LUHMES (cell line): Measurements from ENCODE around the gene CES5A.

- PRO-cap: unidirectional peak, plus-strand start at chr16:53054494
Measured at GRCh38 chr16:53054169-53054657, 578 bp upstream of the CHD9 start.

DNA sequence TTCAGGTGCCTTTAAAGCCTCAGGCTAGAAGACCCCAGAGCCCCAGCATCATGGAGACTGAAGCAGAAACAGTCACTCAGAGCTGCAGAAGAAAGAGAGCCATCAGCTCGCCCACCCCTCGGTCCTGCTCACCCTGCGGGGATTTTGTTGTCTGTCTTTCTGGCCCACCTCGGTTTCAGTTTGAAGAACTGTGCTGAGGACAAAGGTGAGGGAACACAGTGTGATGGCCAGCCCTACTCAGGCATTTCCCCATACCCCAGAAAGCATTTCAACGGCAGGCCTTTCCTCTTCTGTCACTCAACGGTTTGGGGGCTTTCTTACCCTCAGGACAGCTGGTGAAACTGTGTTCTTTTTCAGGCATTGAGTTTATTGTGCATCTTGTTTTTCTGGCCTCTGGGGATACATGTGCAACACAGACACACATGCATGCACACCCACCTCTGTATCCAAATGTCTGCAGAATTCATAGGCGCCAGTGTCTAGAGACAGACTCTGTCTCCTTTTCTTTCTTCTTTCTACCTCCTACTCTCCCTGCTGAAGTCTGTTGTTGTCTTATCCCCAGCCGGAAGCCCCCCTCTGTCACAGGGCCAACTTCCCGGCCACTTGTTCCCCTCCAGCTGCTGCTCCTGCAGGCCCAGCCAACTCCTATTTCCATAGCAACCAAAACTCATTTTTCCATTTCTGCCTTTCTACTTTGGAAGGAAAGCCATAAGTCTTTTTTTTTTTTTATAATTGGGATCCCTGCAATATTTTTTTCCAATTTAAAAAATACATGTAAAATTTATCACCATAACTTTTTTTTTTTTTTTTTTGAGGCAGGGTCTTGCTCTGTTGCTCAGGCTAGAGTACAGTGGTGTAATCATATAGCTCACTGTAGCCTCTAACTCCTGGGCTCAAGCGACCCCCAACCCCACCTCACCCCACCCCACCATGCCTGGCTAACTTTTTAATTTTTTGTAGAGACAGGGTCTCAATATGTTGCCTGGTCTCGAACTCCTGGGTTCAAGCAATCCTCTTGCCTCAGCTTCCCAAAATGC lies 17.1 kb downstream of the CHD9 start:
- PRO-cap: no peak

DNA sequence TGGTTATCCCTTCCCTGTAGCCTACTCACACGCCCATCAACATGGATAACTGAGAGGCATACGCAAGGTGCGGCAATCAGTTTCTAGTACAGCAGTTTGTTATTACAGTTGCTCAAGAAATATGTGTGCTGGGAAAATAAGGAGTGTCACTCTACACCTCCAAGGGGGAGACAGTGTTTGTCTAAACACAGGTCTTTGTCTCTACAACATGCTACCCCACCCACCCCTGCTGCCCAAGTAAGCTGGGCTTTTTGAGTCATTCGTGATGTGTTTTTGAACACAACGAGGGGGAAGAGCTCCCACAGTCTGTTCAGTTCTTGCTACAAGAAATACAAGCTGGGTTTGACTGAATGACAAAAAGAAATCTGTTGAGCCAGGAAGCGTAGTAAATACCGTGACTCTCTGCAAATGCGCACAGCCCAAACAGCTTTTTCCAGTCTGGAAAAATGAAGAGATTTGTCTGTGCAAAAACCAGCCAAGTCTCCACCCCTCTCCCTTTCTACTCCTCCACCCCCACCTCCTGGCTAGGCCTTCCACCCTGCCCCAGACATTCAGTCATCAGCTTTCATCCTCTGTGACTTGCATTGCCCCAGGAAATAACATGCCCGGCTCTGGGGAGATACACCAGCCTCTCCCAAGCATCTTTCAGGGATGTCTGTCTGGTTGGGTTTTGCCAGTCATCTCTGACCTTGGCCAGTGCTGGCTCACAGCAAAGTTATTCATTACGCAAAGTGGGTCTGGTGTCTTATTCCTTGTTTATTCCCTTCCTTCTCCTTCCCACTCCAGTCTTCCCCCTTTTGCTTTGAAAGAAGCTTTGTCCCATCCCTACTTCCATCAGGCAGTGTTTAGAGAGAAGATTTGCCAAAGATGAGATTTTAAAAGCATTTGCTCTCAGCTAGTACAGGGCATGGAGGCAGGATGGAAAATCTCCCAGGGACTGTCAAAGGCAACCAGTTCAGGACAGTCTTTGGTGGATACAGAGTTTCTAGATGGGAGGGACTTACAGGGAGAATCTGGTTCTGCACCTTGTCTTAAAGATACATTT lies 25.8 kb downstream of the CHD9 start:
- PRO-cap: no peak

GRCh38 chr16:53131803-53132353 lies 77.1 kb downstream of the CHD9 start:
- PRO-cap: unidirectional peak, minus-strand start at chr16:53131883

- PRO-cap: no peak
Measured at GRCh38 chr16:53518404-53519360, 15.7 kb upstream of the AKTIP start.

- PRO-cap: no peak
Measured at GRCh38 chr16:53722918-53723642, 19.1 kb downstream of the FTO start.

GRCh38 chr16:54165379-54166010 lies 121.1 kb downstream of the IRX3 start:
- PRO-cap: no peak

DNA sequence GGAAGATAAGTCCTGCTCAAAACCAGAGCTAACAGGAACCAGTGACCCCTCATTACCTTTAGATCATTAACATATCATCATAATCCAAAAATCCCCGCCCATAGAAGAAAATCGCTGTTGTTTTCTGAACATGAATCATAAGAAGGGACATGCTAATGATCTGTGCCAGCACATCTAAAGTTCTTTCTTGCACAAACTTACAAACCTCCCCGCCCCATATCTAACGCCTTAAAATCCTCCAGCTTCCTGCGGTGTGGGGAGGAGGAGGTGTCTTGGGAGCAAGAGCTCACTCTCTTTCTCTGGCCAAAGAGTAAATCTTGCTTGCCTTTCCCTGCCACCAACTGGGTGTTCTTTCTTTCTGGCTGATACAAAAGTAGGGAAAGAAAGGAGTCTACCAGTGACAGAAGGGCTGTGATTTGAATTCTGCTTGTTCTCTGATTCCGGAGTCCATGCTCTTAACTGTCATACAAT lies 78.3 kb downstream of the IRX3 start:
- PRO-cap: no peak

GRCh38 chr16:54210555-54210982 lies 76.0 kb downstream of the IRX3 start:
- PRO-cap: no peak

DNA sequence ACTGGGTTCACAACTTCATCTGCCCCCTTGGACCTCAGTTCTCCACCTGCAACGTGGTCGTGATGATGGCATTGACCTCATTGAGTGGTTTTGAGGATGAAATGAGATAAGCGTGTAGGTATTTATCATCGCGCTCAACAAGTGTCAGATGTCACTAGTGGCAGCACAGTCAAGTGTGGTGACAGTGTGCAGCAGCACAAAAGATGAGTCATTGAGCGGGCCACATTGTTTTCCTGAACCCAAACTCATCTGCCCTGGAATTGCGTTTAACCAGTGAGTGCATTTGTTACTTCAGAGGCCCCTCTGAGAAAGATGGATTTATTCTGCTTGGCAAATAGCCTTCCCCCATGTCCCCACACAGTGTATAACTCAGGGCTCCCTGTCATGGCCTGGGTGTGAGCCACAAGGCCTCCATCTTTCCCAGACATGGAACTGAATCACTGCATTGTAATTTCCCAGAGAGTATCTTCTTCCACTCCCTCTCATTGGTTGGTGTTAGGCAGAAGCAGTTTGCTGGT lies 20.9 kb downstream of the IRX3 start:
- PRO-cap: no peak

DNA sequence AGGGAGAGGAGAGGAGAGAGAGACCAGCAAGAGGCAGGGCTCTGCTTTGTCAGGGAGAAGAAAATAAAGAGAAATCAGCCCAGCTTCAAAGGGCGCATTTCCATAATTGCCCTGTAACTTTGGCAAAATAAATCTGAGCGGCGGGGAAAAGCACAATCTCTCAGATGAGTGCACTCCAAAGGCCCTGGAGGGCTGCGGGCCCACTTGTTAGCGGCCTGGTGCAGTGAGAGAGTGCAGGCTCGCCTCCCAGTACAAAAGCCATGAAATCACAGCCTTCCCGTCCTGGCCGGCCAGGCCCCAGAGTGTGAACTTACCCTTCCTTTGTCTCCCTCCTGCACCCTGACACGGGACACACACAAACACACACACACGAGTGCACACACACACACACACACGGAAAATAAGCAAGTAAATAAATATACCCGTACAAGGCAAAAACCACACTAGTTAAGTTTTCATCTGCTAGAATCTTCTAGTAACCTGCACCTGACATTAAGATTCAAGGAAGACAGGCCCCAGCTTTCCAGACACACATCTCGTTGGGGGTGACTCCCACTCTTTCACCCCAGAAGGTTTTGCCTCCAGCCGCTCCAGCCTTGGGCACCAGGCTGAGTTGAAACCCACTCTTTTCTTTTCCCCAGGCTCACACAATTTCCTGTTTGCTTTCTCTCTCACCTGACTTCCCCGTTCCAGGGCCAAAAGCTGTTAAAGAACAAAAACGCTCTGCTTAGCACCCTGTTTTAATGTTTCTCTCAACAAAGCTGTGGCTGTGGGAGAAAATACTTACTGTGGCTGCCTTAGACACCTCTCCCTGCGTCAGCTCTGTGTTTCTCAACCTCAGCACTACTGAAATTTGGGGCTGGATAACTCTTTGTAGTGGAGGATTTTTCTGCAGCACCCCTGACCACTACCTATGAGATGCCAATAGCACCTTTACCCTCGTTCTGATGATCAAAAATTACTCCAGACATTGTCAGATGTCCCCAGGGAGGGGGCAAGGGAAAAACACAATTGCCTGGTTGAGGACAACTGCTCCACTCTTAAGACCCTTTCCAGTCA lies 8.4 kb downstream of the IRX3 start:
- PRO-cap: no peak

GRCh38 chr16:54290211-54290680 lies 3.7 kb upstream of the IRX3 start:
- PRO-cap: no peak

- PRO-cap: no peak
Measured at GRCh38 chr16:54432254-54432937, 145.8 kb upstream of the IRX3 start.

- PRO-cap: no peak
Measured at GRCh38 chr16:54936172-54936467, 5.5 kb downstream of the IRX5 start.

DNA sequence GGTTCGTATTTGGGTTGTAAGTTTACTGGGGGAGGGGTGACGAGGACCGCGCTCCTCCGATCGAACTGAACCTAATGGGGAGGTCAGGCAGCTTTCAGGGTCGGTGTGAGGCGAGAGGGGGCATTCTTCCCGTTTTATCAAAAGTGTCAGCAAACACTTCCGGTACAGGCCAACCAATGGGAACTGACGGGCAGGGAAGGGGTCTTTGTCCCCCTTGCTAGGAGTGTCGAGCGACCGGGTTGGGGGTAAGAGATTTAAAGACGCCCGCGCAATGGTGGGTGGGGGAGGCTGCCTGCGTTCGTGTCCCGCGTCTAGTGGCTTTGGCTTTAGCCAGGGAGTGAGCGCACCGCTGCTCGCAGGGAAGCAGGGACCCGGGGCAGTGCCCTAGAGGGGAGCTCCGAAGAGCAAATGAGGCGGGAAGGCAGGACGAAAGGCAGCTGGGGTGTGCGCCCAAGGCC lies 7.1 kb downstream of the IRX6 start:
- PRO-cap: no peak

GRCh38 chr16:55390893-55391258 lies 66.9 kb downstream of the IRX6 start:
- PRO-cap: no peak

GRCh38 chr16:55875202-55875601 lies at the start of gene CES5A:
Gene CES5A, minus strand, starts transcription at chr16:55875373.
- PRO-cap: no peak

DNA sequence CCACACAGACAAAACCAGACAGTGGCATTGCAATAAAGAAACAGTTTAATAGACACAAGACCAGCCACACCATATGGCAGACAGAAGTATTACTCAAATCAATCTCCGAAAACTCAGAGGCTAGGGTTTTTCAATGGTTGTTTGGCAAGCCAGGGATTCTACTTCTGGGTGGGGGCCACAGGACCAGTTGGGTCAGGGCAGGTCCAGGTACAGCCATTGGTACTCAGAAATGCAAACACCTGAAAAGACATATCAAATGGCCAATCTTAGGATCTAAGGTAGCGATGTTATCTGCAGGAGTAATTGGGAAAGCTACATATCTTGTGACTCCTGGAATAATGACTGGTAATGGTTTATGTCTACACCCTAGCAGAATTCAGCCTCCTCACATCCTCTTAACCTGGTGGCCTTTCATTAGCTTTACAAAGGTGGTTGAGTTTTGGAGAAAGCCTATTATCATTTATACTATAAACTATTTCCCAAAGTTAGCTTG lies 40.8 kb upstream of the CES5A start:
- PRO-cap: no peak

- PRO-cap: no peak
Measured at GRCh38 chr16:56102038-56102519, 89.2 kb upstream of the GNAO1 start.

DNA sequence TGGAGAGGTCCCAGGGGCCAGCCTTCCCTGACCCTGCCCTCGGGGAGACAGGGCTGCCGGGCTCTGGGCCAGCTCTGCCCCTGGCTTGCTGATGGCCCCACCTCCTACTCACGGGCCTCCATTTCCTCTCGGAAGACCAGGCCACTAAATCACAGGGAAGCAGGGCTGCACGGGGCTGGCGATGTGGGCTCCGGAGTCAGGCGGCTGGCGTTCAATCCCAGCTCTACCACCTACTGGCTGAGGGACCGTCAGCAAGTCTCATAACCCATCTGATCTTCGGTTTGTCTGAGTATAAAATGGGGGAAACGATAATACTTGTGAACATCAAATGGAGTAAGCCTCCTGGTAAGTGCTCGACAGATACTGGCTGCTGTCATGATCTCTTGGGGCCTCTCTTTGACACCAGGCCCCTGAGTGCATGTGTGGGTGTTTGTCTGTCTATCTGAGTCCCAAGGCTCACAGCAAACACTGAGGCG lies 113.3 kb downstream of the AMFR start:
- PRO-cap: no peak